ENCODE results near the genes BICD2 and NINJ1.

DNA sequence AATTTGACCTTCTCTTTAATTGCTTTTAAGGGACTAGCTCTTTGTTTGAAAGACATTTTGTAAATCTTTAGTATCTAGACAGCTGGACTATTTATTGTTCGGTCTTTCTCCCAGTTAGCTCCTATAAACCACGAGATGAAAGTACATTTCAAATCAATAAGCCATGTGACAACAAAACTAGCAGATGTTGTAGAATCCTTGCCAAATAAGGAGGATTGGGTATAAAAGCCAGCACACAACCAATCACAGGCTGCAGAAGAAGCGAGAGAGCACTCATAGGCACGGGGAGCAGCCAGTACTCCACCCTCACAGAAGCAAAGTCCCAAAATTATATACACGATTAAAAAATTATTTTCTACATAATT lies 8.1 kb upstream of the OMD start:
- PRO-cap: no peak

- PRO-cap: no peak
Observed at GRCh38 chr9:92473526-92473735, 49.2 kb upstream of the OMD start.

DNA sequence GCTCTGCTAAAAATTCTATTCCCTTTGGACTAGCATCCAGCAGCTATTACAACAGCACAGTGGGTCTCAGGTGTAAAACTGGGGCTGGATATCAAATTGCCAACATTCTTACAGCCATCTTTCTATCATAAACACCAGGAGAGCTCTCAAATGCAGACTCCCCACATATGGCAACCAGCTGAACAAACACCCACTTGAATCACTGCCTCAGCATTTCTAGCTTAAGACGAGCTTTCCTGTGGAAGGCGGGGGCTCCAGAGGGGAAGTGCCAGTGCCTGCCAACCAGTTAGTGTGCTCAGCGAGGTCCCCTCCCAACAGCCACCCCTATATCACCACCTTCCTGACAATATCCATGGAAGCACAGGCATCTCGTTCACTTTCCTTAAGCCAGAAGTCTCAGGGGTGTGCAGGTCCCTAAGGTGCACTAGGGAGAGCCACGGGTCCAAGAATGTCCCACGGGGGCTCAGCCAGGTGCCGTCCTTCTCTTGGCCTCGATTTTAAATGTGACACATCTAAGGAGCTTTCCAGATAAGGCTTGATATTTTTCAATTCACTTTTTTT lies 62.1 kb downstream of the IPPK start:
- PRO-cap: no peak

GRCh38 chr9:92664699-92665197 lies 5.2 kb downstream of the IPPK start:
- PRO-cap: no peak

DNA sequence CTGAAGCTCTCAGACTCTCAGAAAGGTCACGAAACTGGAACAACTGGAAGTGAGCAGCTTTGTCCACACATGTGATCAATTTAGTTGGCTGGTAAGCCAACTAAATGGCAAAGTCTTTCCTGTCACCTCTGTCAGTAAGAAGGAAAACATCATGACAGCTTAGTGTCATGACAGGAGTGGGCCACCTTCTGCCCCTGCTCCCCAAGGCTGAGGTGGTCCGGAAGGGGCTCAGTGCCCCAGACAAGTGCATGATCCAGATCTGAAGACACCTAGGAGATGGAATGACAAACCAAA lies 4.0 kb downstream of the IPPK start:
- PRO-cap: no peak

DNA sequence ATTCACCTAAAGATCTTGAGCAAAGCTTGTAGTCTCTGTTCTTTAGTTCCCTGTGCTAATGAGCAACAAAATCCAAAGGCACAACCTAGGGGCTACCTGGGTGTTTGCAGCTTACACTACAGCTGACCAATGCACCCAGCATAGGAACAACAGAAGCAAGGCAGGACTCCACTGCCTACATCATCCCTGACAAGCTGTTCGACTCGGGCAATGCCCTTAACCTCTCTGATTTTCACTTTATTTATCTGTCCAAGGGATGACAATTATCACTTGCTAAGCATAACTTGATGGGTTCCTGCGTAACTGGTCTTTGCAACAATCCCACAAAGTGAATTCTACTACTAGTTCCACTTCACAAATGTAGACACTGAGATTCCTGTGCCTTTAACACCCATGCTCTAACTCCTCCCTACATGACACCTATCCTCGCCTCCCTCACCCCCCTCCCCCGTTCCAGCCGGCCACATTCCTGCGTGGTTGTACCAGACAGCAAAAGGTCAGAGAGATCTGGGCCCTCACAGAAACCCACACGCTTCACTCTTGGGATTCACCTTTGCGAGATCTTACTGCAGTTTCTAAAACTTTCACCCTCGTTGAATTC lies 1.1 kb downstream of the IPPK start:
- PRO-cap: no peak

GRCh38 chr9:92740037-92740461 lies 24.6 kb downstream of the BICD2 start:
- PRO-cap: no peak

GRCh38 chr9:92764513-92764955 lies at the start of gene BICD2:
Gene BICD2 (minus strand): TSS chr9:92764833.
- PRO-cap: bidirectional peak, plus-strand start at chr9:92765163, minus-strand start at chr9:92764841

DNA sequence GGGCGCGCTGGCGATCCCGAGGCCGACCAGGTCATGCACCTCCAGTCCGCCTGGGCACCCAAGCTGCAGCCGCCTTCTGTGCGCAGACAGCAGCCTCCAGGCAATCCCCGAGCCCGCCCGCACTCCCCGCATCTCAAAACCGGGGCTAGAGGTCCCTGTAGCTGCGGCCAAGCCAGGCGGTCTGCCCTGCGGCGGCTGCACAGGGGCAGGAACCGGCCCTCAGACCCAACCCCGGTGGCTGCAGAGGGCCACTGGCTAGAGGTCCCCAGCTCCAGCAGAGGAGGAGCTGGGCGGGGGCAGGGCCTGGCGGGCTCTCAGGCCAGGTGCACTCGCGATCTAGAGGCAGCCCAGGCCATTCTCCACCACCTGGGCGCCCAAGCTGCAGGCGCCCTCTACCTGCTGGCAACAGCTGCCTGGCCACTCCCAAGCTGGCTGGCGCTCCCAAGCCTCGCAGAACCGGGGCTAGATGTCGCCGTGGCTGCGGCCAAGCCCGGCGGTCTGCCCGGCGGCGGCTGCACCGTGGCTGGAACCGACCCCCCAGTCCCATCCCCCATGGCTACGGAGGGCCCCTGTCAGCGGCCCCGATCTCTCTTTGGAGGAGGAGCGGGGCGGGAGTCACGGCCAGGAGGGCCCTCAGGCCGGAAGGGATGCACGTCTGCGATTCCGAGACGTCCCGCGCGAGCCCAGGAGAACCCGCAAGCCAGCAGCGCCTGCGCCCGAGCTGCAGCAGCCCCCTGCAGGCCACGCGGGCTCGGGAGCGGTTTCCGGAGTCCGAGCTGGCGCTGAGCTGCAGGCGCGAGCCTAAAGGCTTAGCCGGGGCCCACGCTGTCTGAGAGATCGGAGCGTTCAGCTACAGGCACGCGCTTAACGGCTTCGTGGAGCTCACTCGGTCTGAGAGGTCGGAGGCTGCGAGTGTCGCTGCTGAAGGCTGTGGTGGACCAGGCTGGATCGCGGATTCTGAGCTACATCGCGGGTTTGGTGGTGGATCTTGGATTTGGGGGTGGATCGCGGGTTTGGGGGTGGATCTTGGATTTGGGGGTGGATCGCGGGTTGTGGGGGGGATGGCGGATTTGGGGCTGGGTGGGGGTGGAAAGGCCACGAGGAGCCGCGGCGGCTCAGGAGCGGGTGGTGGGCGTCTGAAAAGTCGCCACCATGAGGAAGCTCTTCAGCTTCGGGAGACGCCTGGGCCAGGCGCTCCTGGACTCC lies 44.3 kb upstream of the BICD2 start:
- PRO-cap: no peak

DNA sequence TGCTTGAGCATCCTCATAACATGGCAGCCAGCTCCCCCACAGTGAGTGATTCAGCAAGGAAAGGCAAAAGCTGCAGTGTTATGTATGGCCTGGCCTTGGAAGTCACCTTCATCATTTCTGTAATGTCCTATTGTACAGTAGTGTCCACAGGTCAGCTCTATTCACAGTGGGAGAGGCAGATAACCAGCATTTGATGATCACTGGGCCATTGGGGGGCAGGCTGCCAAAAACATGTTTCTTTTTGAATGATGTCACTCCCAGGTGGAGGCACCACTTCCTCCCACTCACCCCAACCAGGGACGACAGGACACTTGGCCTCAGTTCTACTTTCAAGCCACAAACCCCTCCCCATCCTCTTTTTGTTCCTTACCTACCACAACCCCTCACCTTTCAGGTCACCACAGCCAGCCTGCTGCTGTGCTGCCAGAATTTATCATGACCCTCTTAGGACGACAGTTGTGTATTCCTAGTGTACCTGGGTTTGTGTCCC lies 14.6 kb downstream of the FGD3 start:
- PRO-cap: no peak

GRCh38 chr9:92969152-92969616 lies 21.9 kb downstream of the FGD3 start:
- PRO-cap: no peak

DNA sequence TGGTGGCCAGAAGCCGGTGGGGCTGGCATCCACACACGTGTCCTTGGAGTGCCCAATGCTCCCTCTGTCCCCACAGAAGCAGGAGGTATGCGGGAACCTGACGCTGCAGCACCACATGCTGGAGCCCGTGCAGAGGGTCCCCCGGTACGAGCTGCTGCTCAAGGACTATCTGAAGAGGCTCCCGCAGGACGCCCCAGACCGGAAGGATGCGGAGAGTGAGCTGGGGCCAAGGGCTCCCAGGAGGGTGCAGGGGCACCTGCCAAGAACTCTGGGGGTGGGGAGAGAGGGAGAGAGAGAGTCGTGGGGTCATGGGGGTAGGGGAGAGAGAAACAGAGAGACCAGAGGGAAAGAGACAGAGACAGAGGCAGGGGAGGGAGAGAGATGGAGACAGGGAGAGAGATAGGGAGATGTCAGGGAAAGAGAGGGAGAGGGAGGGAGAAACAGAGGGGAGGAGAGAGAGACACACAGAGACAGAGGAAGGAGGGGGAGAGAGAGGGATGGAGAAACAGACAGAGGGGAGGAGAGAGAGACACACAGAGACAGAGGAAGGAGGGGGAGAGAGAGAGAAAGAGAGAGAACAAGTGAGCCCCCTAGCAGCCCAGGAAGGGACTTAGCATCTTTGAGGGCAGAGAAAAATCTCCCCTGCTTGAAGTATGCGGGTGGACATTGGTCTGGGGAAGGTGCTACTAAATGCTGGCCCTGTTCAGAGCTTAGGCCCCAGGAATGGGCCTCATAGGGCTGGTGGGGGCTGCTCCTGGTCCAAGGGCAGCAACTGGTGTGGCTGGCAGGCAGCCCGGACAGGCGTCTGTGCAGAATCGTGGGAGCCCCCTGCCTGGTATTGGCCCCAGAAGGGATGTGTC lies 48.1 kb upstream of the SUSD3 start:
- PRO-cap: no peak

GRCh38 chr9:93013655-93014025 lies 44.9 kb upstream of the SUSD3 start:
- PRO-cap: no peak

DNA sequence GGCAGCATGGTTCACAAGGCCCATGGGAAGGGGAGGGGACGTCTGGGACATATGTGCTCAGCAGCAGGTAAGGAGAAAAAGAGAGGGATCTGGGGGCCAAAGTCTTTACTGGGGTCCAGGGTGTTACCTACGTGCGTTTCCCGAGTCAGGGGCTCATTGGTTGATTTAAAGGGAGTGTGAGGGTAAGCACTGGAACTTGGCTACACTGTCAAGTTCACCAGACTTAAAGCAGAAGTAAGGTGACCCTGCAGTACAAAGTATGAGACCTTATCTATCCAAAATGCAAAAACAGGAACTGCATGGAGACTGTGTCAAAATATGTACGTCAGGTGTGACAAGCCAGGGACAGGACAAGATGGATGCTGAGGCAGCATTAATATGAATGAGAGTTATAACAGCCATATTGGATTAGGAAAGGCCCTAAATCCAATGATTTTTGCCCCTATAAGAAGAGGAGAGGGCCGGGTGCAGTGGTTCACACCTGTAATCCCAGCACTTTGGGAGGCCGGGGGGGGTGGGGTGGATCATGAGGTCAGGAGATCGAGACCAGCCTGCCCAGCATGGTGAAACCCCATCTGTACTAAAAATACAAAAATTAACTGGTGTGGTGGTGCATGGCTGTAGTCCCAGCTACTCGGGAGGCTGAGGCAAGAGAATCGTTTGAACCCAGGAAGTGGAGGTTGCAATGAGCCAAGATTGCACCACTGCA lies 15.3 kb upstream of the SUSD3 start:
- PRO-cap: no peak

- PRO-cap: no peak
Observed at GRCh38 chr9:93063456-93064266, 5.2 kb downstream of the SUSD3 start.

DNA sequence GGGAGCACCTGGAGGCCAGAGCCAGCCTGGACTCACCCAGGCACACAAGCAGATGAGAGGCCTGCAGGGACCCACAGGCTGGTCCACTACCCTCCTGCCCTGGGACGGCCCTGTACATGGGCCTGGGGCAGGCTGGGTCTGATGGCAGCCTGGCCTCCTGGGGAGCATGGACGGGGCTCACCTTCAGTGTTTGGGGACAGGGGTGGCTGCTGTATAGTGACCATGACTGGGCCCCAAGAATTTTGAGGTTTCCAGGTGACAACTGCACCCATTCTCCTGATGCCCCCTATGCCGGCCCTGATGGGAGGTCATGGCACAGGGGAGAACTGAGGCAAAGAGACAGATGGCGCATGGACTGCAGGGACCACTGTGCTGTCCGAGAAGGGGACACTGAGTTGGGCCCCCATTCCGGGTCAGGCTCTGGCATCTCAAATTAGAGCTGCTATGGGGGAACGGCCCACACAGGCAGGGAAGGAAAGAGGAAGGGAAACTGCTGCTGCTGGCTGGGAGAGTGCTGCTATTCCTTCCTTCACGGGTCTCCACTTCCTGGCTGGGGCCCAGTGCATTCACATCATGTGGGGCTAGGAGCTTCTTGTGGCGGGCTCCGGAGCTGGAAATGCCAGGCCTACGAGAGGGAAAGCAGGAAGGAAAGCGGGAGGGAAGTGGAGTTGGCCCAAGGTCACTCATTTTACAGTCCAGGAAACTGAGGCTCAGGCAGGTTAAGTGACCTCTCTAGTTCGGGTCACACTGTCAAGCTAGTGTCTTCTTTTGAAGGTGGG lies 1.4 kb upstream of the CARD19 start:
- PRO-cap: no peak

DNA sequence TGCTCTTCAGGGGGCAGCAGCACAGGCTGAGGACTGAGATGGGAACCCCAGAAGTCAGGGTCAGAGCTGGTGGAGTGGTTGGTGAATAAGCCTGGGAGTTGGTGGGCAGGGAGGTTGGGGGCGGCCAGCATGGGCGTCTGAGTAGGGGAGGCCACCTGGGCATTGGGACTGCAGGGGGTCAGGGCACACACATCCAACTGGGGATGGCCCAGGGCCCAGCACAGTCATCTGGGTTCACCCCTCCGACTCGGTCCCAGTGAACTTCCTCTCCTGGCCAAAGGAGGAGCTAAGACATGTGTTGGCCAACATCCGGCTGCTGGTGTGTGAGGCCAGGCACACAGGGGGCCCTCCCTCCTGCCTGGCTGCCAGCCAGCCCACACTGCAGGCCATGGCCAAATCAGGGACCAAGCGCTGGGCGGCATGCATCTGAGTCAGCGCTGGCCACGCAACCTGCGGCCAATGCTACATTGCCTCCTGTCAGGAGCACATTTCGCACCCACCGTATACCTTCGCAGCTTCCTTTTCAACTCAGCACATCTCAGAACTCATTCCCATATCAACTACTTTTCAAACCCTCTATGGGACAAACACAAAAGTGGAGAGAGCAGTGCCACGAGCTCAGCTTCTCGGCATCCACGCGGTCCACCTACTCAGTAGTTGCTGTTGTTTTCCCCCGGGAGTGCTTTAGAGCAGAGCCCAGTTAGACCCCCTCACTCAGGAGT lies 14.1 kb downstream of the NINJ1 start:
- PRO-cap: bidirectional peak, plus-strand start at position 400 of the sequence, minus-strand start at position 185 of the sequence; bidirectional peak, plus-strand start at position 592 of the sequence, minus-strand start at position 530 of the sequence

- PRO-cap: no peak
Observed at GRCh38 chr9:93128011-93128980, 5.8 kb downstream of the NINJ1 start.

- PRO-cap: bidirectional peak, plus-strand start at chr9:93133741, minus-strand start at chr9:93133653
Observed at GRCh38 chr9:93132993-93133935, 787 bp downstream of the NINJ1 start.

- PRO-cap: bidirectional peak, plus-strand start at chr9:93134428, minus-strand start at chr9:93134251
Observed at GRCh38 chr9:93133936-93134977, at the start of gene NINJ1. Gene NINJ1 (minus strand): TSS chr9:93134251.